BJ (cell line): Measurements from ENCODE around the genes MRPS33, DENND11, OR9A4, CLEC5A, TAS2R38, GSTK1 and CLCN1.

- CAGE, long polyA plus RNA: no peak
- RRBS: 1% methylated on average over 28 of the region's 79 CpGs
Observed at GRCh38 chr7:140924019-140924869, 485 bp downstream of the BRAF start.

DNA sequence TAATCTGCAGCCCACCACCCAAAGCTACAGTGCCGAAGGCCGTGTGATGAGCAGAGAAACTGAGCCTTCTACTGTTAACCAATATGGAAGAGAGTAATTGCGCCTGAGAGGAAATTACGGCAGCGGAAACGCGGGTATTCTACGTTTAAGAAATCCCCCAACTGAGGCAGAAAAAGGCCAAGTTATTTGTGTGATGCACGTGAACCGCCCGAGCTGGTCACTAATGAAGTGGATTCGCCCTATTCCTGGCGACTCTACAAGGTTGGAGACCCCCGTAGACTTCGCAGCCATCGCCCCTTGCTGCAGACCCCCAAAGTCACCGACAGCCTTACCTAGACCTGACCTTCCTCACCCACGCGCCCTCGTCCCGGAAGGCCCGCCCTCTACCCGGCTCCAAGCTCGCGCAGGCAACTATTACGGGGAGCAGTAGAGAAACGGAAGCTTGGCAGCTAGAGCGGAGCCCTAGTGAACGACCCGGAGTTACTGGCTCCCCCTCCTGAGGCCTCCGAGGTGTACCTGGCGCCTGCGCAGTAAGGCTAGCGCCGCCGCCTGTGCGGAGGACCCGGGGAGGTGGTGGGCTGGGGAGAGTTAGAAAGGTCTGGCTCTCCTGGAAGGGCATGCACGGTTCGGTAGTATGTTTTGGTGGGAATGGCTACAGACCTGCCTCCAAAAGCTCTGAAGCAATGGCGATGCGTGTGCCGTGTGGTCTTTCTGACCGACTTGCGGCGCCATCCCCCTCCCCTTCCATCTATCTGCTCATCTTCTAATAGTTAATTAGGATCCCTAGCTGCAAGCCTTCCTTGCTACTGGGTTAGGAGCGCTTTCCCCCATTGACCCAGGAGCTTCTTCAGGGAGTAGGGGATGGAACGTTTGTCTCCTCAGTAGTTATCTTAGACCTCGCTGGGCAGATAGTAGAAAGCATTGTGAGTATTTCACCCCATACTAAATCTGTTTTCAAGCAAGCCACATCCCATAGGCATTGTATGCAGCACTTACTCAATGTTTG, at the start of gene MRPS33:
TSS of gene MRPS33 (minus strand) at position 374 of the 1,006 bp plus-strand sequence.
- CAGE, long polyA plus RNA: start-site peak on the minus strand centred at position 379 of the sequence, 22 bp wide, 196 and 106 reads in 2 replicates
- RRBS: 1% methylated on average over 13 of the region's 49 CpGs

DNA sequence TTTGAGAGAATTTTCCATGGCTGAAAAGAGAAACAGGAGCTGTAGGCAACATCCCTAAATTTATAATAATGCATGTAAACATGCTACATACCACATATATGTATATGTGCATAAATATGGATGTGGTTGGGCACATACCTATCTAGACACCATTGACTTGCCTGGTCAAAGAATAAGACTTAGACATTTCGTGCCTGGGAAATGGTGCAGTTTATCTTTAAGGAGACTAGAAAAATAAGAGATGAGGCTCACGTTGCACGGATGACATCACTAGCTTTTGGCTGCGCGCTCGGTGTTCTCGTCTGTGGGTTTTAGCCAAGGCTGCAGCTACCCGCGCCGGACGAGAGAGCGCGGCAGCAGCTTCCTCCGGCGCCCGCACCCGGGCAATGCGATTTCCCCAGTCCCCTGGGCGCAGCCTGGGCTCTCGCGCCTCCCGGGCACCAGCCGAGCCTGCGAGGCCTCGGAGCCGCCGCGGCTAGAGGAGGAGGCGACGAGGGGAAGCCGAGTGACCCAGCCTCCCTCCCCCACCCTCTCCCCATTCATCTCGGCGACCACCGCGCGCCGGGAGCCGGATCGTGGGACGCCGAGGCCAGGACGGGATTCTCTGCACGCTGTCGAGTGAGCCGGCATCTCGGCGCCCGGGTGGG, 1.4 kb upstream of the TMEM178B start:
- CAGE, long polyA plus RNA: no peak
- RRBS: 2% methylated on average over 14 of the region's 48 CpGs

GRCh38 chr7:141076349-141076761, 2.5 kb downstream of the TMEM178B start:
- CAGE, long polyA plus RNA: no peak
- RRBS: no CpG with 5 or more reads among the region's 3 CpGs

DNA sequence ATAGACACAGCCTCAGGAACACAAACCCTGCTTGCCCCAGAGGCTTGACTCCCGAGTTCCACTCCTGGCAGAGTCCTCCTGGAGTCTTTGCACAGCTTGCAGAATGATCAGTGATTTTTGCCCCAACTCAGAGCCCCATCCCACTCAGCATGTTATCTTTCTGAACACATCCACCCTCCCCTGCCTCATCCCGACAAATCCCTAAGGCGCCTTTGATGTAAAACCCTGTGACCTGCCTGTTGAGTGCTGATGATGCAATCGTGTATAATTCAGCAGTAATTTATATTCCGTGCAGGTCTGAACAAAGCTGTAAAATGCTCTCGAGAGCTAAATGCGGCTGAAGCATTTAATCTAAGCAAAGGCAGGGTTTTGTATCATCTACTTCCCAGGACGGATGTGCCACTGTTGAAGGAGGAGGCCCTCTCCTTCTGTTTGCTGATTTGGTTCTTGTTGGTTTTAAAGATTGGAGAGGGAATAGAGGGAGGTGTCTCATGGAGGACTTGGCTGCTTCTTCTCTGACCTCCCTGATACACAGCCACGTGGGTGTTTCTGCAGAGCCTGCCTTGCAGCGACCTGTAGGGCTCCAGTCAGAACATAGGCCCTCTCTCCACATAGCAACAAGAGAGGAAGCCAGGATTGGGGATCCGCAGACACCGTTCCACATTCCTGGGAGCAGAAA, 90.4 kb upstream of the AGK start:
- CAGE, long polyA plus RNA: no peak
- RRBS: no CpG with 5 or more reads among the region's 12 CpGs

DNA sequence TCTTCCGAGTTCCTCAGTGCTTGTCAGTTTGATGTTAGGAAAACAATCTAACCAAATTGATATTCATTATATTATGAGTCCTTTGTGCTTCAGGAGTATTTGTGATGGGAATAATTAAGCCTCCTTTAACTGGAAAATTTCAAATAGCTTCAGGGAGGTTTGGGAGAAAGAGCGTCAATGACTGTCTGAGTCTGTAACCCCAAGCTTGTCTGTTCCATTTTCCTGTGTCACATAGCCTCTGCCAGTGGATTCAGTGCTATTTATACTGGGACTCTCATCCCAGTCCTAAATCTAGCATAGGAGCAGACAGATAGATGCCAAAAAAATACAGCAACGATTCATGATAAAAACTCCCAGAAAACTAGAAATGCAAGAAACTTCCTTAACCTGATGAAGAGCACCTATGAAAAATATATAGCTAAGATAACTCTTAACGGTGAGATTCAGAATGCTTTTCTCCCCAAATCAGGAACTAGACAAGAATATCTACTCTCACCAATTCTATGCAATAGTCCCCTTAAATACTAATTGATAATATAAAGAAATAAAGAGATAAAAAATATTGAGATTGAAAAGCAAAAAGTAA, 15.8 kb upstream of the AGK start:
- CAGE, long polyA plus RNA: no peak
- RRBS: no CpG with 5 or more reads among the region's 4 CpGs

- CAGE, long polyA plus RNA: no peak
- RRBS: 2% methylated on average over 22 of the region's 70 CpGs
Observed at GRCh38 chr7:141702015-141702769, at the start of gene DENND11. Gene DENND11, minus strand, starts transcription at chr7:141702166.

GRCh38 chr7:141916149-141916472, at the start of gene OR9A4:
Gene OR9A4, plus strand, starts transcription at chr7:141916399.
- CAGE, long polyA plus RNA: no peak
- RRBS: no CpG with 5 or more reads among the region's 2 CpGs

- CAGE, long polyA plus RNA: no peak
- RRBS: no CpG with 5 or more reads among the region's 3 CpGs
Observed at GRCh38 chr7:141946722-141947221, at the start of gene CLEC5A. Gene CLEC5A, minus strand, starts transcription at chr7:141946974.

GRCh38 chr7:141973662-141974122, at the start of gene TAS2R38:
Gene TAS2R38, minus strand, starts transcription at chr7:141973773.
- CAGE, long polyA plus RNA: no peak
- RRBS: no CpG with 5 or more reads among the region's 9 CpGs

DNA sequence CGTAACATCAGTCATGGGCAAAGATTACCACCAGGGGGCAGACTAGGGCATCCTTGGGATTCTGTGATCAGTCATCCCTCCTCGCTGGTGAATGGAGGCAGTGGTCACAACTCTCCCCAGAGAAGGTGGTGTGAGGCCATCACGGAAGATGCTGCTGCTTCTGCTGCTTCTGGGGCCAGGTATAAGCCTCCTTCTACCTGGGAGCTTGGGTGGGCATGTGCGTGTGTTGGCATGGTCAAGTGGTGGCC, 122.8 kb upstream of the PRSS1 start:
- CAGE, long polyA plus RNA: no peak
- RRBS: no CpG with 5 or more reads among the region's 4 CpGs

GRCh38 chr7:142712050-142712588, 37.2 kb upstream of the PRSS1 start:
- CAGE, long polyA plus RNA: no peak
- RRBS: no CpG with 5 or more reads among the region's 12 CpGs

GRCh38 chr7:142715104-142715633, 34.1 kb upstream of the PRSS1 start:
- CAGE, long polyA plus RNA: no peak
- RRBS: no CpG with 5 or more reads among the region's 3 CpGs

DNA sequence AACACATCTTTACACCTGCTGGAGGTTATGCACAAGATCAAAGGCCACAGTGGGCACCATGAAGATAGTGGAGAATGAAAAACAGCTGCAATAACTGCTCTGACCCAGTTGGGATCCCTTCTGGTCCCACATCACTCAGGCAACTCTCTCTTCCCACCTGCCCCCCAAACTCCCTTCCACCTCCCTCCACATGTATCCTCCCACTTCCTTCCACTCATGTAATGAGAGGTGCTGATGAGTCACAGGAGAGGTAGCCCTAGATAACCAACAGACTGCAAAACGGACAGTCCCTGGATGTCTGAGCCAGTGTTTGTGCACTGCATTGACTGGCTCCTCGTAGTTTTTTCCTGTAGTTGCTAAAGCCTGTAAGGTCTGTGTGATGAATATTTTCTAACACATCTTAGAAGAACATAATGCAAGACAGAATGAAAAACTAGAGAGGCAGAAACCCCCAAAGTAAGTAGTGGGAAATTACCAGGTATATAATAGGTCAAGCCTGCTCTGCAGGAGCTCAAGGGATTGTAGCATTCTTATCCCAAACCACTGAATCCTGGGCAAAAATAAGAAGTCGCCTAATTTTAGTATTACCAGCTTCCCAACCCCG, 38.5 kb downstream of the PRSS2 start:
- CAGE, long polyA plus RNA: no peak
- RRBS: no CpG with 5 or more reads among the region's 4 CpGs

DNA sequence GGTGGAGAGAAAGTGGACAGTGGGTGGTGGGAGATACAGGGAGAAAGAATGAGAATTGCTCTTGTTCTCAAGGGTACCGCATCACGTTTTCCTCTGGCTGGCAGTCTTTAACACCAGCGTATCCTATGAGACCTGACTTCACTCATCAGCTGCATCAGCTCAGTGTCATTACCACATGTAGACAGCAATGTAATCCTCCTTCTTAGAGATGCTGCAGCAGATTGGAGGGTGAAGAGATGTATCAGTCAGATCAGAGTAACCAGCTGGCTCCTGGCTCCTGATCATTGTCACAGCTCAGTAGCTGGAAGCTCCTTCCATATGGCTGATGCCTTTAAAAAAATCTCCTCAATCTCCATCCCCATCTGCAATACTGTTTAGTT, 39.8 kb upstream of the EPHB6 start:
- CAGE, long polyA plus RNA: no peak
- RRBS: no CpG with 5 or more reads among the region's 3 CpGs

- CAGE, long polyA plus RNA: start-site peak on the plus strand at chr7:143263440-143263504, 910 and 530 reads in 2 replicates
- RRBS: 2% methylated on average over 7 of the region's 50 CpGs
Observed at GRCh38 chr7:143263253-143264248, at the start of gene GSTK1. Gene GSTK1, plus strand, starts transcription at chr7:143263441.

DNA sequence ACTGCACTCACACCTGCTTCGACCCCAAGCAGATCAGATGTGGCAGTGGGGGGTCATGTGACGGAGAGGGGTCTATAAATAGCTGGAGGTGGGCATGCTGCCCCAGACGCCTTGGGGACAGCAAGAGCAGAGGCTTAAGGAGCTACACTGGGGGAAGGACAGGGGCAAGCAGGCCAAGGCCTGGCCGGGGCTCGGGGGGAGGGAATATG, at the start of gene CLCN1:
TSS of gene CLCN1 (plus strand) at position 105 of the 209 bp plus-strand sequence.
- CAGE, long polyA plus RNA: no peak
- RRBS: no CpG with 5 or more reads among the region's 5 CpGs

- CAGE, long polyA plus RNA: no peak
- RRBS: no CpG with 5 or more reads among the region's 5 CpGs
Observed at GRCh38 chr7:143371905-143372642, 9.1 kb upstream of the ZYX start.

DNA sequence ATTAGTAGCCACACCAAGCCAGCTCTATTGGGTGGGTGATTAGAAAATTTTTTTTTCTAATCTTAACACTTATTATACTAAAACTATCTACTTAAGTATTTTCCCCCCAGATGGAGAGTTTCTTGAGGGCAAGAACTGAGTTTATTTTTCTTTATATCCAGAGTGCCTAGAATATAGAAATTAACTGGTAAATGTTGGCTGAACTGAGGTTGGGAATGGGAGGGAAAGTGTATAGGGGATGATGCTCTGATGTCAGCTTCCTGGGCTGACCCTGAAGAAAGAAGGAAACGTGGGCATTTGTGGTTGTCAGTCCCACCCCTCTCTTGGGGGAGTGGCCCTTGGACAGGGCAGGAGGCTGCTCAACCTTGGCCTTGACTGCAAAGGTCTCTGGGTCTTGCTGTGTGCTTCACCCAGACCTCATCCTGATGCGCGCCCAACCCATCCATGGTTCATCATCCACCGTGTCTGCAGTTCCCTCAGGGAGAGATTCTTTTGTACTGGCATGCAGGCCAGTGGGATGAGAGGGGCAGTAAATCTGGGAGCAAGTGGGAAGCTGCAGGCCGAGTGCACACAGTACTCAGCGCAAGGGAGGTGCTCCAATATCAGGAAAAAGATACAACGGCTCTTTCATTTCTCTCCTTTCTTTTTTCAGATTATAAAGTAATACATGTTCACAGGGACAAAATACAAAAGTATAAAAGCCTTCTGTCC, 4.8 kb upstream of the ZYX start:
- CAGE, long polyA plus RNA: no peak
- RRBS: no CpG with 5 or more reads among the region's 7 CpGs

DNA sequence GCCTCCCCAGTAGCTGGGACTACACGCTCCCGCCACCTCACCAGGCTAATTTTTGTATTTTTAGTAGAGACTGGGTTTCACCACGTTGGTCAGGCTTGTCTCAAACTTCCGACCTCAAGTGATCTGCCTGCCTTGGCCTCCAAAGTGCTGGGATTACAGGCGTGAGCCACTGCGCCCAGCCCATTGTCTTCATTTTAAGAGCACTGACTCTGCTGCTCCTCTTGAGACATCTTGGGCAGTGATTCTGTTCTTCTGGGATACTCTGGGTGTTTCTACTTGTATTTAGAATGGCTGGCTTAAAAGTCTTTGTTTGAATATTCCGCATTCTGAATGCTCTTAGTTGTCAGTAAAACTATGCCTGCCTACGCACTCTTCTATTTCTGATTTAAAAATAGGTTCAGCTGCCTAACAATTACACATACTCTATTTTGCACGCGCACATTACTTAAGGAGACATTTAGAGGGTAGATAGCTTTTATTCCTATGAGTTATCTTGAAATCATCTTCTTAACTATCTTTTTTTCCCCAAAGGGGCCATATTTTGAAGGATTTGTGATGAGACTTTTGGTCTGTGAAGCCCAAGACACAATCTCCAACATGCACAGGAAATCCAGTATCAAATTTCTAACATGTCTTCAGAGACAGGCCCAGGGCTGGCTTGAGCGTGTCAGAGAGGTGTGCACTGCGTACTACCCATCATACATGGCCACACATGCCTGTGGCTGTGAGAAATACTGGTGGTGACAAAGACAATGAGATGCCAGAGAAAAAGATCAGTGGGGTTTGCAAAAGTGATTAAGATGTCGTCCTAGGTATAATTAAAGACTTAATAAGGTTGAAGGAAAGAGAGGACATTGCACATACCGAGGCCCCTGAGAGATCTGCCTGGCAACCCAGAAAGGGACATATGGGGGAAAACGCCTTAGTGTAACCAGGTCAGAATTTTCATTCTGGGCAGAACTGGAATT, 2.2 kb upstream of the ZYX start:
- CAGE, long polyA plus RNA: no peak
- RRBS: no CpG with 5 or more reads among the region's 15 CpGs